Umbilical cord (tissue), 2 donors: ENCODE results near the gene C3orf70.

DNA sequence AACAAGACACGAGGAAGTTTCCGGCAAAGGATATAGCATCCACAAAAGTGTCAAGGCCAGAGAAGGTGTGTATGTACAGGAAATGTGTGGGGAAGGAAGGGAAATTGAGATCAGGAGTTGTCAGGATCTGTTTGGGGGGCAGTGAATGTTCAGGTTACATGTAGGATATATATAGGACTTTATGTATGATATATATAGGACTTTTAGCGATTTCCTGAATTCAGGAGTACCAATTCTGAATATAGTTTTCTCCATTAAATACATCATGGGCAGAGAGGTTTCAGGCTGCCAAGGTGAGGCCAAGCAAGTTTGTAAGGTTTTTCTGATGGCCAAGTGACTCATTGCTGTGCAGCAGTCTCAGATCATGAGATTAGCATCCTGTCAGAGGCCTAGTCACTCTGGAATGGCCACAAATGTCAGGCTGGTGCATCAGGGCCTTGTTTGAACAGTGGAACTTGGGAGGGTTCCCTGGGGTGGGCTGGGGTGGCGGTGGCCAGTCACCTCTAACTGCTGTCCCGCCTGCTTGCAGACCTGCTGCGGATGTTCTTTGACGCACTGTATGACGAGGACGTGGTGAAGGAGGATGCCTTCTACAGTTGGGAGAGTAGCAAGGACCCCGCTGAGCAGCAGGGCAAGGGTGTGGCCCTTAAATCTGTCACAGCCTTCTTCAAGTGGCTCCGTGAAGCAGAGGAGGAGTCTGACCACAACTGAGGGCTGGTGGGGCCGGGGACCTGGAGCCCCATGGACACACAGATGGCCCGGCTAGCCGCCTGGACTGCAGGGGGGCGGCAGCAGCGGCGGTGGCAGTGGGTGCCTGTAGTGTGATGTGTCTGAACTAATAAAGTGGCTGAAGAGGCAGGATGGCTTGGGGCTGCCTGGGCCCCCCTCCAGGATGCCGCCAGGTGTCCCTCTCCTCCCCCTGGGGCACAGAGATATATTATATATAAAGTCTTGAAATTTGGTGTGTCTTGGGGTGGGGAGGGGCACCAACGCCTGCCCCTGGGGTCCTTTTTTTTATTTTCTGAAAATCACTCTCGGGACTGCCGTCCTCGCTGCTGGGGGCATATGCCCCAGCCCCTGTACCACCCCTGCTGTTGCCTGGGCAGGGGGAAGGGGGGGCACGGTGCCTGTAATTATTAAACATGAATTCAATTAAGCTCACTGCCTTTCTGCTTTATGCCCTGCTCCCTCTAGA is 2.8 kb upstream of the FAM131A start:
- RAMPAGE, long total RNA, result no peak

- RAMPAGE, long total RNA, result no peak
These were observed 1.7 kb upstream of the FAM131A start for GRCh38 chr3:184335393-184336417.

DNA sequence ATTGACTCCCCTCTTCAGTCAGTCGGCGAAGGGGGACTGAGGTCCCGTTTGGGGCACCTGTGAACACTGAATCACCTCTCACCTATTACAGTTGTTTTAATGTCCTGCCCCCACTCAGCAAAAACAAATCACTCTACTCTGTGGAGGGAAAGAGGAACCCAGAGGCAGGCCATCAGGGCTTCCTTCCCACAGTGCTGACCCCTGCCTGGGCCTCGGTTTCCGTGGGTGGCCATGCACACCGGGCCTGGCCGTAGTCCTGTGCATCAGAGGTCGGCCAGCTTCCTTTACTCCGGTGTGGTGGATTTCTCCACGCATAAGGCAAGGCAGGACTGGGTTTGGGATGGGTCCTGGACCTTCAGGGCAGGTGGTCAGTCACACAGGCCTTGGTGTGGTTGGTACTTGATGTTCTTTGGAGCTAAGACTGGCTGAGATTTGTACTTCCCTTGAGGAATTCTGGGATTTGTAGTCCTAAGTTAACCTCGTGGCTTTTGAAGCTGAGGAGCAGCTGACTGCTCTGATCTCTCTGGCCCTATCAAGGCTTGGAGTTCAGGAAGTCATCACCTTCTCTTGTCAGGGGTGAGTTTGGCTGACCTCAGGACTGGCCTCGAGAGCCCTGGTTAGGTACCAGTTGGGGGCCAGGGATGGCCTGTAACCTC is 639 bp upstream of the FAM131A start:
- RAMPAGE, long total RNA, result no peak

GRCh38 chr3:184582480-184582943 is 20.9 kb downstream of the EPHB3 start:
- RAMPAGE, long total RNA, result no peak

DNA sequence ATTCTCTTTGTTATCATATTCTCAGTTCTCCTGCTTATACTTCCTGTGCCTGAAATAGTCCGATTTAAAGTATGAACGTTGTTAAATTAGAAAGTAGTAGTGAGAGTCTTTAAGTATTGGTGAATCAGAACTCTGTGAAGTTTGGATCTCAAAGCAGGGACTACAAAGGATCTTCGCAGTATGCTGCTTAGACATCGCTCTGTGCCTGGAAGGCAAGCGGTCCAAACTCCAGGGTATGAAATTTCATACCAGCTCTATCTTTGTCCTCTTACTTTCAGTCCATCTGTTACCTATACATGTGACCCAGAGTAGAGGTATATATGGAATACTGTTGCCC is 34.5 kb downstream of the VPS8 start:
- RAMPAGE, long total RNA, result no peak

DNA sequence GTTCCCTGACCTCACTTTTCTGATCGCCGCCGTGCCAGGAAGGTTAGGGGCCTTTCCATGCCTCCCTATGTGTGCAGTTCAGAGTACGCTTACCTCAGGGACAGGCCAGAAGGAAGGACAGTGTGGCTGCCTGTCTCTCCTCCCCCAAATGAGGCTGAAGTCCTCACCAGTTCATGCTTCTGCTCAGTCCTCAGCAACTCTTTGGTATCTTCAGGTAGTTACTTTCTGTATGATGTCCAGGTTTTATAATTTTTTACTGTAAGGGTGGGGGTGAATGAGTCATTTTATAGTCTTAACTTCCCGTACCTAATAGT is 98.7 kb downstream of the VPS8 start:
- RAMPAGE, long total RNA, result no peak

GRCh38 chr3:185151101-185151513 is 1.8 kb downstream of the C3orf70 start:
- RAMPAGE, long total RNA, result no peak

DNA sequence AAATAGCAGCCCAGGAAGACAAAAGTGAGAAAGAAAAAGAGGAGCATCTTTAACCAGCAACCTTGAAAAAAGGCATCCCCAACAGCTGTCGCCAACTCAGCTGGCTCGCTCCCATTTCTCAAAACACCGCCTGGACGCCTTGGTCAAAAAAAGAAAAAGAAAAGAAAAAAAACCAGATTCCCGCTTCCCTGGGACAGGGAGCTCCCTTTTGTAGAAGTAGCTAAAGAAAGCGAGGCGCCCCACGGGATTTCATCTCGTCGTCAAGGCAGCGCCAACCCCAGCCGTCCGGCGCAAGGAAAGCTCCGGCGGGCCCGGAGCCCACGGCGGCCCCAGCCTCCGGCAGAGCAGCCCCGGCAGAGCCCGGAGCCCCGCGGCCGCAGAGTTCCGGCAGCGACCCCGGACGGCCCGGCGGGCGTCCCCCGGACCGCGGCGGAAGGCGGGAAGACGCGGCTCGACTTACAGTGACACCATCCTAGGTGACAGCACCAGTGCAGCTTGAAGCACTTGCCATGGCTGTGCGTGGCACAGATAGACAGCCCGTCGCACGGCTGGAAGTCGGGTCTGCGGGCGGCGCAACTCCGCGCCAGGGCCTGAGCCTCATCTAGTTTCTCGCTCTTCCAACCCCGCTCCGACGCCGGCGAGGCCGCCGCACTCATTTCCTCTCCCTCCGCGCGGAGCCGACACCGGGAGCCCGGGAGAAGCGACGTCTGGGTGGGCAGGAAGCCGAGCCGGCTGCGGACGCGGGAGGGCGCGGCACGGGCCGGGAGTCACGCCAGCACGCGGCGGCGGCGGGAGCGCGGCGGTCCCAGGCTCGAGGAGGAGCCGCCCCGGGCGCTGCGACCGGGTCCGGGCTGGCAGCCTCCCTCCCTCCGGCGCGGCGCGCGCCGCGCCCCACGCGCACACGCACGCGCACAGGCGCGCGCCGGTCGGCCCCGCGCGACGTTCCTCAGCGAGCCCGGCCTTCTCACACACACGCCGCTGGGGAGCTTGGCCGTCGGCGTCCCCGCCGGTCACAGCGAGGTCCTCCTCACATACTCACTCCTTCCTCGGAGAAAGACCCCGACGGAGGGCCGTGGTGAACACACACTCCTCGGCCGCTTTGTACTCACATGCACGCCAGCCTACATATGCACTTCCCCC is at the start of gene C3orf70:
Gene C3orf70 (minus strand): TSS at position 893 of the 1,140 bp plus-strand sequence.
- RAMPAGE, long total RNA, result start-site peak on the minus strand centred at position 673 of the sequence, 165 bp wide, 90 and 140 reads in 2 replicates

DNA sequence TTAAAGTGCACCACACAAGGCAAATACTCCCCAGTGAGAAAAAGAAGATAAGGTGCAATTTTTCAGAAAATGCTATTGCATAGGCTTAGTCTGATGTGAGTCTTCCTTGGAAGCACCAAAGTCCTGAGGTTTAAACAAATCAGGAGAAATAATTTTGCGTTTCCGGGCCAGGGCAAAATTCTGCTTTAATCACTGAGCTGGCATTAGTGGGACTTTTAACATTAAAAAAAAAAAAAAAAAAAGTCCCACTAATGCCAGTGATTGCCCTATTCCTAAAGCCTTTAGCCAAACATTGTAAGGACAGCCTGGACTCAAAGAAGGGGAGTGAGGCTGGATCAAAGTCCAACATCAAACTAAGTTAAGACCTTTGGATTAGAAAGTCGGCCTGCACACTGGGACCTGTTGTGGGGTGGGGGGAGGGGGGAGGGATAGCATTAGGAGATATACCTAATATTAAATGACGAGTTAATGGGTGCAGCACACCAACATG is 790 bp downstream of the EHHADH start:
- RAMPAGE, long total RNA, result no peak

- RAMPAGE, long total RNA, result no peak
These were observed 79.3 kb downstream of the IGF2BP2 start for GRCh38 chr3:185745369-185746047.

DNA sequence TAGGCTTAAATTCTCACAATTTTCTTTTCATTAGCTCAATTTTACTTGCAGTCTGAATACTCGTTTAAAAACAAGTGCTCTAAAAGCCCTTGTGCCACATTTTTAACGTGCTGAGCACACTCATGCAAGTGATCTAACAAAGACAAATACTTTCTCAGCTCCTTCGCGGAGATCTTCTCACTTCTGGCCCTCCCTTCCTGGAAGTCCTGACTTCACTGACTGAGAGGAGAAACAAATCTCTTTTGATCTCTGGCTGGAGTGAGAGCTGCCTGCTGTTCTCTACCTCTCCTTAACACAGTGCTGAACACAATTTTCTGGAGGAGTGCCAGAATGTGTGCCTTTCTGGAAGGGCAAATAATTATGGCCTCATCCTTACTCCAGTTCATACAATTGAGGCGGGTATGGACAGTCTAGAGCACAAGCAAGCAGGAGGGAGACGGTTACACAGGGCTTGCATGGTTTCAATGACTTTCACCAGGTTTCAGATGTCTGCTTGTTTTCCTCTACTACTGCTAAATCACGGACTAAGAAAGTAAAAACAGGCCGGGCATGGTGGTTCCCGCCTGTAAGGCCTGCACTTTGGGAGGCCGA is 51.0 kb downstream of the IGF2BP2 start:
- RAMPAGE, long total RNA, result no peak

GRCh38 chr3:185938400-185938593 is 483 bp upstream of the TRA2B start:
- RAMPAGE, long total RNA, result no peak

- RAMPAGE, long total RNA, result no peak
These were observed 22.9 kb upstream of the TRA2B start for GRCh38 chr3:185960486-185961319.

DNA sequence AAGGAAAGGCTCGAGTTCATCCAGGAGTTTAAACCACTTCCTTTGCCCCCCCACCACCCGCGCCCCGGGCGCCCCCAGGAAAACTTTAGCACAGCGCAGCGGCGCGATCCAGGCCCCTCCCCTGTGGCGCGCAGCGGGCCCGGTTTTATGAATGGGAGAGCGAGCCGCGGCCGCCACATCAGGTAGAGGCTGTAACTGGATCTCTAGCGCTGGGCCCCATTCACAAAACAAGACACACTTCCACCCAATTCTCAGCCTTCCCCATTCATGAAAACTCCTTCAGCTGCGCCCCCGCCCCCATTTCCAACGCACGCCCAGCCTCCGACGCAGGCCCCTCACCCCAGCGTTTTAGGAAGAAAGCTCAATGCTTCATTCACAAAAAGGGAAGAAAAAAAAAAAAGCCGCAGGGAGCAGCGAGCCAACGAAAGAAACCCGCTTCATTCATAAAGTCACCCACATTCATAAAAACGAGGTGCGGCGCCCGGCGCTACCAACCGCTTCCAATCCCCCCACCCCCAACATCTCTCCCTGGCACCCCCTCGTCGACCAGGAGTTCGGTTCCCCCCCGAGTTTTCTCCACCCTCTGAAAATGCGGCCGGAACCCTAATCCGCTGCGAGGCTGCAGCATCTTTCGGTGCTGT is 1.2 kb downstream of the ETV5 start:
- RAMPAGE, long total RNA, result no peak

DNA sequence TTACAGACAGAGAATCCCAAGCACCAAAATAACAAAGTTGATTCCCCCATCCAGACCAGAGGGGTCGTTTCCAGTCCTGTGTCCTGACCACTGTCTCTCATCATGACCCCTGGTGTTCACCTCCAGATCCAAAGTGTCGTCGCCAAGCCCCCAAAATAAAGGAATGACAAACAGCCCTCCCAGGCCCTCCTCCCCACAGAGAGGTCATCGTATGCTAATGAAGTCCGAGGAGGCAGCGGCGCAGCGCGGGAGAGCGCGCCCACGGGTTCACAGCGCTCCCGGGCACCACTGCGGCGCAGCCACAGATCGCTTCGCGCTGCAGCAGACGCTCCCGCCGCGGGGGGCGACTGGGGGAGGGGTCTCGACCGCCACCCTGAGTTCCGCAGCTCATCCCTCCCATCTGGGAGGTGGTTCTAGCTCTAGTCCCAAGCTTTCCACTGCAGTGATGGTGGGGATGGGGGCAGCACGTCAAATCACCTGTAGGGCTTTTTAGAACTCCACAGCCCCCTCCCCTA is 1.3 kb downstream of the DGKG start:
- RAMPAGE, long total RNA, result no peak

- RAMPAGE, long total RNA, result no peak
These were observed 21.6 kb upstream of the DGKG start for GRCh38 chr3:186383572-186384096.

DNA sequence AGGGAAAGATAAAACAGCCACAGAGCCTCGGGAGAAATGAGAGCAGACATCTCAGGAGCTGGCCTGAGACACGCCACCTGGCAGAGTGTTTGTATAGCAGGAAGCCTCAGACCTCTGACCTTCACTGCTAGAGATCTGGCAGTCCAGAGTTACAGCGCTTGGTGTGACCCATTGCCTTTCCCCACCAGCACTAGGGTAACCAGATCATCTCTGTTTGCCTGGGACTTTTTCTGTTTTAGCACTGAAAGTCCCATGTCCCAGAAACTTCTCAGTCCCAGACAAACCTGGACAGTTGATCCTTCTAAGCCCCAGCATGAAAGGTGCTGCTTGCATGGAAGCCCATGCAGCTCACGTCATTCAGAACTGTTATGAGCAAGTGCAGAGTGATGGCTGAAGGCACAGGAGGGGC is 18.3 kb upstream of the AHSG start:
- RAMPAGE, long total RNA, result no peak

- RAMPAGE, long total RNA, result no peak
These were observed 17.9 kb upstream of the AHSG start for GRCh38 chr3:186594960-186595346.

GRCh38 chr3:186599012-186599537 is 13.8 kb upstream of the AHSG start:
- RAMPAGE, long total RNA, result no peak

GRCh38 chr3:186642036-186642513 is 1.9 kb downstream of the FETUB start:
- RAMPAGE, long total RNA, result no peak